Melanocyte of skin (primary cell): ENCODE results near the gene PPM1D.

DNA sequence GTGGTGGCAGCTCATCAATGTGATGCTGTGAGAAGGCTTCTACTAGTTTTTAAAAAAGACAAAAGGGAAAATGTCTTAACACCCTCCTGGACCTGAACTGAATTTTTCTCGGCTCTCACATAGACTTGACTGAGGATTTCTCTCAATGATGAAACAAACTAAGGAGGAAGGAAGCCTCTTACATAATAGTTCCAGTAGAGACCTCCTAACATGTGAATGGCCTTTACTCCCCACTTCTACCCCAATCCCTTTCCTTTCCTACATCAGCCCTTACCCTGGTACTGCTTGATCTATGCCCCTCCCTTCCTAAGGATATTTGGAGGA is 25.1 kb upstream of the SEPTIN4 start:
- CAGE, long polyA plus RNA, 2 experiments: no peak in any of the 2 experiments

DNA sequence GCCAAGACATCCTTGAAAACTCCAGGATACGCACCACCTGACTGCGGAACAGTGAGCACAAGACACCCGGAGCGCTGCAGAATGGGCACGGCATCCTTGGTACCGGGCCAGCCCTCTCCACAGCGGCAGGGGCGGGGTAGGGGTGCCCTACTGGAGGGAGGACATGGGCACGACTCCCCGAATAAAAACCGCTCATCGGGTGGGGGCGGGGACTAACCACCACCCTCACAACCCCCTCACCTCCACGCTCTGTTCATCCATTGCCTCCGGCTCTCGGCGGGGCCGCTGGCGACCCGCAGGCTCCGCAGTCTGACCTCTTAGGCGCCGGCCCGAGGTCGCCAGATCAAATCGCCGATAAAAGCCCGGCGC is 495 bp downstream of the TRIM37 start:
- CAGE, long polyA plus RNA, 2 experiments: no peak in any of the 2 experiments

DNA sequence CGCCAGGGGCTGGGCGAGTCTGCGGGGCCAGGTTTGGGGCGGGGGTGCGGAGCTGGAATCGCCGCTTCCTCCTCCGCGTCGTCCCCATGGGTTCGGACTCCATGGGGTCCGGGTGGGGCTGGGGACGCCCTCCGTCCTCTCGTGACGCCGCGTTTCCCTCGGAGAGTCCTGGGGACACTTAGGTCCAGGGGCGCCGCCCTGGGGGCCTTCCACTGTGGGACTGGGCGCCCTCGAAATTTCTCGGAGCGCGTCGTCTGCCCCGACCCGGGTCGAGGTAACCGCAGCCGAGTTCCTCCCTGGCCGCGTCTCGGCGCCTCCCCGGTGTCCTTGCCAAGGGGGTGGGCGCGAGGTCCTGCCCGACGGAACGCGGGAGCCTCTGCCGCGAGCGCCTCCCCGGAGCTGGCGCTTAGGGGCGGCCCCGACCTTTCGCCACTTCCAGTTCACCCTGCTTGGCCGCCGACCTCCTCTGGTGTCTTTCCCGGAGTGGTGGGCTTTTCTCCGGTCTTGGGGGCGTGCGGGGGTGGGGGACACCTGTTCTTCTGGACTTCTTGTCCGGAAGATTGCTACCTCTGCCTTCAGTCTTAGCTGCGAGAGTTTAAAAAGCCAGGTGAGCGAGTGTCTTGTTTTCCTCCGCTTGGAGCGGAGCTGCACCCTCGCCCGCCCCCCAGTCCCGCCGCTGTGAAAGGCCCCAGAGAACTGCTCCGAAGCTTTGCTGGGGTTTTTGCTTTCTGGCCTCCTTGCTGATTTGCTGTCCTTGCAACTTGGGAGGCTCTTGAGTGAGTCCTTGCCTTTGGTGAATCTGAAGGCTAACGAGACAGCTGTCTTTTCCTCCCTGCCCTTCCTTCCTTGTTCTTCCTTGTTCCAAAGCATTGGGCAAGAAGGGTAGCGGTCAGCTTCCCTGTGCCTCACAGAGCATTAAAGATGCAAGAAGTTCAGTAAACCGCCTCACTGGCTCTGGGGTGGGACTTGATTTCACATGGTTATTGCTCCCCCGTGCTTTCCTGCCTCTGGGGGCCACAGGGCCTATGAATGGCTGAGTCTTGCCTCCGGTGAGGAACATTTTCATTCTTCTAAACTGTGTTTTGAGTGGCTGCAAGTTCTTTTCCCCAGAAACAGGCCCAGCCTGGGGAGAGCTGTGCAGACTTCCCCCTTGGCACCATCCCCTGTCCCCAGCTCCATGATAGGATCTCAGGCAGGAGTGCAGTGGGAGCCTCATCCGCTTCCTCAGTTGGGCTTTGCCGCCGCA is 1.1 kb downstream of the YPEL2 start:
- CAGE, long polyA plus RNA, 2 experiments: no peak in any of the 2 experiments

GRCh38 chr17:59362153-59362818 is 30.8 kb downstream of the YPEL2 start:
- CAGE, long polyA plus RNA, 2 experiments: no peak in any of the 2 experiments

DNA sequence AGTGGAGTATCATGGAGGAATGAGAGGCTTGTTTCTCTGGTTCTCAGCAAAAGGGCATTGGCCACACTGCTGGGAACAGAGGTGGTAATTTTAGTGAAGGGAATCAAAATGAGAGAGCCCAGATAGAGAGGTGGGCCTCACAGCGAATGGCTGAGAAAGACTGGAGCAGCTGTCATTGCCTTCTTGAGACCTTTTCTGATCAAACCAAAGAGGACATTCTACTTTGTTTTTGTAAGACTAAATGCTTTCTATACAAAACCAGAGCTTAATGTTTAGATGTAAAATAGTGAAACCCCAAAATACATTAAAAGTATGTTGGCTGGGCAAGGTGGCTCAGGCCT is 48.1 kb upstream of the DHX40 start:
- CAGE, long polyA plus RNA, 2 experiments: no peak in any of the 2 experiments

- CAGE, long polyA plus RNA, 2 experiments: no peak in any of the 2 experiments
Measured at GRCh38 chr17:59695829-59696996, 11.0 kb downstream of the PTRH2 start.

GRCh38 chr17:59761643-59762175 is 54.3 kb downstream of the VMP1 start:
- CAGE, long polyA plus RNA, 2 experiments: no peak in any of the 2 experiments

DNA sequence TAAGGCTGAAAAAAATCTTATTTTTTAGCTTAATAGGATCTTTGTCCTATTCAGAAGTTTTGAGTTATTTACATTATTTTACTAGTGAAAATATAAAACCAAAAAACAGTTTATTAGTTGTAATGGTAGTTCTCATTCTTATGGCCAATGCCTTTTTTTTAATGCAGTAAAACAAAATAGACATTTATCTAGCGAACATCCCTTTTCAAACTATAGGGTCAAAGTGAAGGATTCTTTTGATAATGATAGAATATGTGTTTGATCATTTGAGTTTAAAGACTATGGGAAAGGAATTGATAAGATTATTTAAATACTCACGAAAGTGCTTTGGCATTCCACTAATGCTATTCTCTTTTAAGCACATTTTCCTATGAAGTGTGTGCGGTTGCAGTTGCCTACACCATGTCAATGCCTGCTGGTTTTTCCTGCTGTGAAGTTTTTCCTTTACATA is 78.6 kb downstream of the VMP1 start:
- CAGE, long polyA plus RNA, 2 experiments: no peak in any of the 2 experiments

- CAGE, long polyA plus RNA, 2 experiments: no peak in any of the 2 experiments
Measured at GRCh38 chr17:59786453-59787286, 79.2 kb downstream of the VMP1 start.

DNA sequence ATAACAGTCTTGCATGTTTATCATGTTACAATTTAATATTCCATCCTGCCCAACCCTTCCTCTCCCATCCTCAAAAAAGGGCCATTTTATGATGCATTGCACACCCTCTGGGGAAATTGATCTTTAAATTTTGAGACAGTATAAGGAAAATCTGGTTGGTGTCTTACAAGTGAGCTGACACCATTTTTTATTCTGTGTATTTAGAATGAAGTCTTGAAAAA is 52.5 kb downstream of the TUBD1 start:
- CAGE, long polyA plus RNA, 2 experiments: no peak in any of the 2 experiments

- CAGE, long polyA plus RNA, 2 experiments: no peak in any of the 2 experiments
Measured at GRCh38 chr17:59894074-59894518, 1.2 kb downstream of the RPS6KB1 start.

DNA sequence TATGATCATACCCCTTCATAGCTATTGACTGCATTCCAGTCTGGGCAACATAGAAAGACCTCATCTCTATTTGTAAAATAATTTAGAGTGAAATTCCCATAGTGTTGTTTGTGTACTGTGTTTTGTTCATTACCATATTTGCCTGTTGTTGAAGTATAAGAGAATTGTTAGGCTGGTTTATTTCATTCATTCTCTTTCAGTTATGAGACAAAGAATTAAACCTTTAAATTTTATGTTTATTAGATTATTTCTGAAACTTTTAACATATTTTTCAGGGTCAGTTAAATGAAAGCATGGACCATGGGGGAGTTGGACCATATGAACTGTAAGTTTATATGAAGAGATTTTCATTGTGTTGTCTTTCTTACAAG is 17.4 kb downstream of the RPS6KB1 start:
- CAGE, long polyA plus RNA, 2 experiments: no peak in any of the 2 experiments

GRCh38 chr17:60161638-60161999 is 11.8 kb downstream of the CA4 start:
- CAGE, long polyA plus RNA, 2 experiments: no peak in any of the 2 experiments

DNA sequence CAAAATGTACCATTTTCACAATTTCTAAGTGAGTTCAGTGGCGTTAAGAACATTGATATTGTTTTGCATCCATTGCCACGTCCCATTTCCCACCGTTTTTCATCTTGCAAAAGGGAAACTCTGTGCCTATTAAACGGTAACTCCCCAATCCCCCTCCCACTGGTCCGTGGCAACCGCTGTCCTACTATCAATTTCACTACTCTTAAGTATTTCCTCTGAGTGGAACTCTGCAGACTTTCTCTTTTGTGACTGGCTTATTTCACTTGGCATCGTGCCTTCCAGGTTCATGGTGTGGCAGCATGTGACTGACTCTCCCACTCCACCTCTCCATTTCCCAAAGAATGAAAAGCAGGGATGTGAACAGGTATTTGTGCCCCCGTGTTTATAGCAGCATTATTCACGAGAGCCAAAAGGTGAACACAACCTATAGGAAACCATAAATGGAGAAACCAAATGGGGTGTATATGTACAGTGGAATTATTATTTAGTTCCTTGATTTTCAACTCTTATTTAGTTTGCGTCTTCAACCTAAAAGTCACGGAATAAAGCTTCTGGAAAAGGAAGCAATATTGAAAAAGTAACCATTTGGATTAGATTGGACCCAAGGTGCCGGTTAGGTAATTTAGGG is 1.2 kb upstream of the USP32 start:
- CAGE, long polyA plus RNA, 2 experiments: no peak in any of the 2 experiments

DNA sequence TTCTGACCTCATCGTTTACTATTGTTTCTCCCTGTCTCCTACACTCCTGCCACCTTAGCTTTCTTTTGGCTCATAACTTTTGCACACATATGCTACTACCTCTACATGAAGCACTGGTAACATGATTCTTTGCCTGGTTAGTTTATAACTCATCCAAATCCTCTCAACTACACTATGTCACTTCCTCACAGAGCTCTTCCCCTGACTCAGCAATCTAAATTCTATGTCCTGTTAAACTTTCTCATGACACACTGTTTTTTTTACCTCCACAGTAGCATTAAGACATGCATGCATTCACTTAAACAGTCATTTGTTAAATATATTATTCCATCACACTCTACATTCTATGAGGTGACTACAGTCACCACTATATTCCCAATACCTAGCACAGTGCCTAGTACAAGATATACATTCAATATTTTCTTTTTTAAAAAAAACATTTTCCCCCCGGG is 19.7 kb downstream of the APPBP2 start:
- CAGE, long polyA plus RNA, 2 experiments: no peak in any of the 2 experiments

DNA sequence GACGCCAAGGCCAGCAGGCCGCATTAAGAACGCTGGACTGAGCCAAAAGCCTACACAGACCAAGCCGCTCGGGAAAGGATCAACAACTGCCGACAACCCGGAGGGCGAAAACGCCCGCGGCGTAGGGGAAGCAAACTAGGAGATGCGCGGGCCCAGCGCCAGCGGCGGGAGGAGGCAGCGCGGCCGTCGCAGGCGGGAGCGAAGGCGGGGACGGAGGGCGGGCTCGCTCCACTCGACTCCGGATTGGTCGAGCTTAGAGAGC is 196 bp upstream of the PPM1D start:
- CAGE, long polyA plus RNA, 2 experiments: no peak in any of the 2 experiments

DNA sequence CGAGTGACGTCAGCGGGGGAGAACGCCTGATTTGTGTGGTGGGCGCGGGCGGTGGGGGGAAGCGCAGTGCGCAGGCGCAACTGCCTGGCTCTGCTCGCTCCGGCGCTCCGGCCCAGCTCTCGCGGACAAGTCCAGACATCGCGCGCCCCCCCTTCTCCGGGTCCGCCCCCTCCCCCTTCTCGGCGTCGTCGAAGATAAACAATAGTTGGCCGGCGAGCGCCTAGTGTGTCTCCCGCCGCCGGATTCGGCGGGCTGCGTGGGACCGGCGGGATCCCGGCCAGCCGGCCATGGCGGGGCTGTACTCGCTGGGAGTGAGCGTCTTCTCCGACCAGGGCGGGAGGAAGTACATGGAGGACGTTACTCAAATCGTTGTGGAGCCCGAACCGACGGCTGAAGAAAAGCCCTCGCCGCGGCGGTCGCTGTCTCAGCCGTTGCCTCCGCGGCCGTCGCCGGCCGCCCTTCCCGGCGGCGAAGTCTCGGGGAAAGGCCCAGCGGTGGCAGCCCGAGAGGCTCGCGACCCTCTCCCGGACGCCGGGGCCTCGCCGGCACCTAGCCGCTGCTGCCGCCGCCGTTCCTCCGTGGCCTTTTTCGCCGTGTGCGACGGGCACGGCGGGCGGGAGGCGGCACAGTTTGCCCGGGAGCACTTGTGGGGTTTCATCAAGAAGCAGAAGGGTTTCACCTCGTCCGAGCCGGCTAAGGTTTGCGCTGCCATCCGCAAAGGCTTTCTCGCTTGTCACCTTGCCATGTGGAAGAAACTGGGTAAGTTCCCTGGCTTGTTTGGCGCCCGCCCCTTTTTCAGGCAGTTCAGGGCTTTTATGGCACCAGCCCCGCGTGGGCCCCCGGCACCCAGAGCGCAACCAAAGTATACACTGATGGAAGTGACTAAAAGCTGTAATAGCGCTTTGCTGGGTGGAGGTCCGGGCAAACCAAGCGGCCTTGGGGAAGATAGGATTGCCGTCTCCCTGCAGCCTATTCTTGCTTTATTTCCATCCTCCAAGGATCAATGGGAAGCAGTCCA is at the start of gene PPM1D:
PPM1D (plus strand) TSS at position 66 of the 1,018 bp plus-strand sequence.
- CAGE, long polyA plus RNA, 2 experiments: no peak in any of the 2 experiments

DNA sequence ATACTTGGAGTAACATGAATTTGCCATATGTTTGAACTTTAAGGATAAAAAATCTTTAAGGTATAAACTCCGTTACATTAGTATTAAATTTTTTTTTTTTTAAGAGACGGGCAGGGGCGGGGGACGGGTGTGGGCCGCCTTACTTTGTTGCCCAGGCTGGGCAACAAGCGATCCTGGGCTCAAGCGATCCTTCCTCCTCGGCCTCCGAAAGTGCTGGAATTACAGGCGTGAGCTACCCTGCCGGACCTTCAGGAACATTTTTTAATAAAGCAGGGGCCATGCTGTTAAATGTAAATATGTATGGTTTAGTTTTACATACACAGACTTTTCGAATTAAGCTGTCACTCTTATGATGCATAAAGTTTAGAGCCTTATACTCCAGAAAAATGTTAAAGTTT is 2.3 kb downstream of the PPM1D start:
- CAGE, long polyA plus RNA, 2 experiments: no peak in any of the 2 experiments

DNA sequence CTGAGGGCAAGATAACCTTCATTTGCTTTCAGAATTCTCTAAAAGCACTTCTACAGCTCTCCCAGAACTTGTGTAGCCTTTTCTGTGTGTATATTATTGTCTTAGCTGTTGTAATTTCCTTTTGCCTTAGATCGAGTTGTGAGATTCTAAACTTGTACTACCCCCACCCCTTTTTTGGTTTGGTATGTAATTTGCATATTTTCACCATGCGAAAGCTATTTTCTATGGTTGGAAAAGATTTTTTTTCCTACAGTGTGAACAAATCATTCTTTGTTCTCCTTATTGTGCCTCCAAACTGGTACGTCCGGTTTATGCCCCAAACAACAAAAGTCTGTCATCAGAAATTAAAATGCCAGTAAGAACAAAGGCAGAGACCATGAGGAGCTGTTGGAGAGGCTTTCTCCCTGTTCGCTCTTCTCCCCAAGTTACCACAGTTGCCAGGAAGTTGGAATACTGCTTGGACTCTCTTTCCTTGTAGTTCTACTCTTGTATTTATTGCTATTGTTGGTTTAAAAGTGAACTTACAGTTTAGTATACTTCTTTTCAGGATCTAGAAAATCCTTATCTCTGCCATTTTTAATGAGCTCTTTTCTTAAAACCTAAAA is 66.2 kb downstream of the BCAS3 start:
- CAGE, long polyA plus RNA, 2 experiments: no peak in any of the 2 experiments

GRCh38 chr17:61005422-61005718 is 327.7 kb downstream of the BCAS3 start:
- CAGE, long polyA plus RNA, 2 experiments: no peak in any of the 2 experiments